AG08470 (cell line): ENCODE data around the gene ZNF777.

DNA sequence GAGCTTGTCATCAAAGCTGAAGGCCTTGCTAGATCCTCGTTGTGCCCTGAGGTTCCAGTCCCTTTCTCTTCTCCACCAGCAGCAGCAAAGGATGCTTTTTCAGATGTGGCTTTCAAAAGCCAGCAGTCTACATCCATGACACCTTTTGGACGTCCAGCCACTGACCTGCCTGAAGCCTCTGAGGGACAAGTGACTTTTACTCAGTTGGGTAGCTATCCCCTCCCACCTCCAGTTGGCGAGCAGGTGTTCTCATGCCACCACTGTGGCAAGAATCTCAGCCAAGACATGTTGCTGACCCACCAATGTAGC lies 16.7 kb upstream of the ZNF282 start:
- RRBS, result no CpG with 5 or more reads among the region's 3 CpGs

DNA sequence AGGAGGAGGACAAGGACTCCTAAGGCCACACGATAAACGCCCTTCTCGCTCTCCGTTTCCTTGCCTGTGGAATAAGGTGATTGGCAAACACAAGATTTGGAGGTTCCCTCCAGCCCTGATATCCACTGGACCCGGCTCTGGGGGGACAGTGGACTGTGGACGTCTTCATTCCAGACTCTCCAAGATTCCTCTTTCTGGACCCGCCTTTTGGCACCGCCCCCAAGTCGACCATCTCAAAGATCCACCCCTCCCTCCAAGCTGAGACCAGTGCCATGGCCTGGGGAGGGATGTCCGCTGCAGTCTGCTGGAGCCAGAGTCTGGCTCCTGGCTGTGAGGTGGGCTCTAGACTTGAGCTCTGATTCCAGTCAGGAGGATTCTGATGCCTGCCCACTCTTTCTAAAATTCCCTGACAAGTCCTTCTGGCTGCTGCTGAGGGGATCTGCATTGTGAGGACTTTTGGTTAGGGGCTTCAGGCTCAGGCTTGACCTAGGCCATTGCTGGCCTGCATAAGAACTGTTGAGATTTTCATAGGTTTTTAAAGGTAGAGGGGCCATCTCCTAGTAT lies 23.7 kb downstream of the ZNF783 start:
- RRBS, result no CpG with 5 or more reads among the region's 10 CpGs

DNA sequence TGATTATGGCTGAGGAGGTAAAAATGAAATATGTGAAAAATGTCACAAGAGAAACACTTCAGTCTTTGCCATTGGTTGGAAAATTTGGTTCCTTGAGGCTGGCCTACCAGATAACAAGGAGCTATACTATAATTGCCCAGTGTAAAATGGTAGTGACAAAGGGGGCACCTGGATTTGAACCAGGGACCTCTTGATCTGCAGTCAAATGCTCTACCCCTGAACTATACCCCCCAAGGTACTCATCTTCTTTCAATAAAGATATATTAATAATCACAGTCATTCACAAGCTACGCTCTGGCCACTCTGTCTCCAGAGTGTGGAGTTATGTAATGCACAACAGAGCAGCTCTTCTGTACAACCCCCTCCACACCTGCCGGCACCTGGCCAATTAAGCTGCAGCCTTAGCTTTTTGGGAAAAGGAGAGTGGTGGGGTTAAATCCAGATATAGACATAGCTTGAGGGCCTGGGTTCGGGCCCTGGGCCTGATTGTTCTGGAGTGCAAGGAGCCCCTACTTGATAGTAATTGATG lies 85.2 kb downstream of the ZNF777 start:
- RRBS, result no CpG with 5 or more reads among the region's 3 CpGs

DNA sequence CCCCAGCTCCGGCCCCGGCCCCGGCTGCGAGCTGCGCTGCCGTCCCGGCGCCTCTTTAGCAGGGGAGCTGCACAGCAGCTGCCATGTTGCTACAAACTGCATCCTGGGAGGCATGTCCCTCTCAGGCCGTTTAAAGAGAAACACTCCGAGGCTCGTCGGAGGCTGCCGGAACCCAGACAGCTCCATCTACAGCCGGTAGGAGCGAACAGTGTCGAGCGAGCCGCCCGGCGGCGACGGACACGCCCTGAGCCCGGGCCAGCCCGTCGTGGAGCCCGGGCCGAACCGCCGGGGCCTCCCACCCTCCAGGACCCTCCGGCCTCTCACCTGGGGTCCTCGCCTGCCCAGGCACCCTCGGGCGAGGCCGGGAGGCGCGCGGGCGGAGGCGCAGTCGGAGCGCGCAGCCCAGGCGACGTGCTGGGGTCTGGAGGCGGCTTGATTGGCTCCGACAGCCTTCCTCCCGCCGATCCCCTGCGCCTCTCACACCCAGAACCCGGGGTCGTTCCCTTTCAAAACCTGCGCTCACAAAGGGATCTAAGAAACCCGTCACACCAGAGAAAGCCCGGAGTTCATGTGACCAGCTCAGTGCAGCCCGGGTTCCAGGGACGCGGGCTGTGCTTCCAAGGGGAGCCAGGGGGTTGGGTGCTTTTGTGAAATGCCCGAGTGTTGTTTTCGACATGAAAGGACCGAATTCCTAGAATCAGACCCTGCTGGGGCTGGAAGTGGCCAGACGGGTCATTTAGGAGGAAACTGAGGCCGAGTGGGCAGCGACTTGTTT lies at the start of gene ZNF777:
ZNF777 (minus strand) TSS at position 572 of the 775 bp plus-strand sequence.
- RRBS, result 2% methylated on average over 22 of the region's 64 CpGs

DNA sequence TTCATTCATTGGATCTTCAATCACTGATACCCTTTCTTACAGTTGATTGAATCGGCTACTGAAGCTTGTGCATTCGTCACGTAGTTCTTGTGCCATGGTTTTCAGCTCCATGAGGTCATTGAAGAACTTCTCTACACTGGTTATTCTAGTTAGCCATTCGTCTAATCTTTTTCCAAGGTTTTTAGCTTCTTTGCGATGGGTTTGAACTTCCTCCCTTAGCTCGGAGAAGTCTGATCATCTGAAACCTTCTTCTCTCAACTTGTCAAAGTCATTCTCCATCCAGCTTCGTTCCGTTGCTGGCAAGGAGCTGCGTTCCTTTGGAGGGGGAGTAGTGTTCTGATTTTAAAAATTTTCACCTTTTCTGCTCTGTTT lies 80.9 kb upstream of the ZNF746 start:
- RRBS, result no CpG with 5 or more reads among the region's 9 CpGs

GRCh38 chr7:149612190-149612491 lies 102.6 kb upstream of the KRBA1 start:
- RRBS, result no CpG with 5 or more reads among the region's 3 CpGs

DNA sequence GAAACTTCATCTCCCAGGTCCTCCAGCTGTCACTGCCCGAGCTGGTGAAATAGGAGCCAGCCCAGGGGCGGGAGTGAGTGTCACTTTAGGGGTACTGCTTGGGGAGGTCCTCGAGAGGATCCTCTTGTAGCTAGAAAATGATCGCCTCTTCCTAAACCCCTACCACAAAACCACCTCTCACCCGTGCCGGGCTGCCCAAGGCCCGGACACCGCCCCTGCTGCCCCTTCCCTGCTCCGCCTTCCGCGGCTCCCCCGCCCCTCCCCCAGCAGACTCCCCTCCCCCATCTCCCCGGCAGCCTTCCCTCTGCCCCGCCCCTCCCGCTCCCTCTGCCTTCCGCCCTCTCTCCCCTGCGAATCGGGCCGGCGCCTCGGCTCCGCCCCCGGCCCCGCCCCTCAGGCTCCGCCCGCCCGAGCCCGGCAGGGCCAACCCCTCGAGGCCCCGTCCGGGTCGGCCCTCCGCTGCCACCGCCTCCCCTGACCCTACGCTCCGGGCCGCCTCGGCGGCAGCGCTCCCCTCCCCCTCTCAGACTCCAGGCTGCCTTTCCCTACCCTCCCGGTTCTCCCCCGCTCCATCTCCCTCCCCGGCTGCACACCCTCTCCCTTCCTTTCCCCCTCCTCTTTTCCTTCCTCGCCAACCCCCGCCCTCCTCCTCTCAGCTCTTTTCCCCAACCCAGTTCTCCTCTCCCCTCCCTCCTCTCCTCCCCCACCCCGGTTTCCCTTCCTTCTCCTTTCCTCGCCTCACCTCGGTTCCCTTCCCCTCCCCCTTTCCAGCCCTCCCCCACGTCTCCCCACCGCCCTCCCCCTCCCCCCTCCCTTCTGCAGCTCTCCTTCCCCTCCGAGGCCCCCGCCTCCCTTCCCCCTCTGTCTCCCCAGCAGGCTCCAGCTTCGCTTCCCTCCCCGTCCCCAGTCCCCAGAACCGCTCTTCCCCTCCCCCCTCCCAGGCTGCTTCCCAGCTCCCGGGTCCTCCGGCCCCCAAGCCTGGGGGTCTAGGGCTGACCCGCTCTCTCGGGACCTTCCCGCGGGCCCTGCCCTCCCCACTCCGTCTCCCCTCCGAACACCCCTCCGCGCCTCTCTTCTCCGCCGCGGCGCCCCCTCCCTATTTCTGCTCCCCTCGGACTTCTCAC lies 1.6 kb downstream of the ZNF467 start:
- RRBS, result 3% methylated on average over 21 of the region's 70 CpGs

DNA sequence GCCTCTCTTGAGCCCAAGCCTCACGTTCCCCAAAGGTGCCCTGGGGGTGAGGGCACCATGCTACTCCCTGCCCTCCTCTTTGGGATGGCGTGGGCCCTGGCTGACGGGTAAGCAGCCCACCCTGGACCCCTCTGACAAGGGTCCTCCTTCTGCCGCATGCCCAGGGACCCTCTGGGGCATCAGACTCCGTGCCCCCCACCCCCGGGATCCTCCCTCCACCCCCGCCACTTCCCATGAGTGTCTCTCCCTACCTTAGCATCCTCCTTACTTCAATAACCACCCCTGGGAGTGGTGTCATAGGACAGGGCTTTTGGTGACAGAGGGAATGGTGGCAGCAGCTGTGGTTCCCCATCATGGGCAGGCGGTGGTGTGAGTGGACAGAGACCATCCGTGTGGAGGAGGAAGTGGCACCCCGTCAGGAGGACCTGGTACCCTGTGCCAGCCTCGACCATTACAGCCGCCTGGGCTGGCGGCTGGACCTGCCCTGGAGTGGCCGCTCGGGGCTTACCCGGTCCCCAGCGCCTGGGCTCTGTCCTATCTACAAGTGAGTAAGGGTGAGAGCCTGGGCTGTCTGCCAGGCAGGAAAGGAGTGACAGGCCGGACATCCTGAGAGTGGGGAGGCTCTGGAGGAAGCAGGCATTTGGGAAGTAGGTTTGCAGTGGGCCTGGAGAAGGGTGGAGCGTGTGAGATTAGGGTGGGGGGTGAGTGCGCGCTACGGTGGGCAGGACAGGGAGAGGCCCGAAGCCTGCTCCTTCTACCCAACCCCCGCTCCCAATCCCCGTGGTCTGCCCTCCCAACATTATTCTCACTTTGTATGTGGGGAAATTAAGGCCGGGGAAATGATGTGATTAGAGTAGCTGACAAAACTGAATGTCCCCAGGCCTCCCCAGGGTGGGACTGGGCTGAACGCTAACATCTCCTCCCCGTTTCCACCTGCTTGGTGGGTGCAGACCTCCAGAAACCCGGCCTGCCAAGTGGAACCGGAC lies 2.9 kb upstream of the ZNF467 start:
- RRBS, result 43% methylated on average over 2 of the region's 30 CpGs

- RRBS, result 20% methylated on average over 2 of the region's 66 CpGs
Observed at GRCh38 chr7:149790084-149790645, 16.8 kb upstream of the ZNF467 start.

- RRBS, result no CpG with 5 or more reads among the region's 6 CpGs
Observed at GRCh38 chr7:149791427-149791673, 18.0 kb upstream of the ZNF467 start.

GRCh38 chr7:150109534-150110089 lies 213.5 kb upstream of the LRRC61 start:
- RRBS, result no CpG with 5 or more reads among the region's 13 CpGs

DNA sequence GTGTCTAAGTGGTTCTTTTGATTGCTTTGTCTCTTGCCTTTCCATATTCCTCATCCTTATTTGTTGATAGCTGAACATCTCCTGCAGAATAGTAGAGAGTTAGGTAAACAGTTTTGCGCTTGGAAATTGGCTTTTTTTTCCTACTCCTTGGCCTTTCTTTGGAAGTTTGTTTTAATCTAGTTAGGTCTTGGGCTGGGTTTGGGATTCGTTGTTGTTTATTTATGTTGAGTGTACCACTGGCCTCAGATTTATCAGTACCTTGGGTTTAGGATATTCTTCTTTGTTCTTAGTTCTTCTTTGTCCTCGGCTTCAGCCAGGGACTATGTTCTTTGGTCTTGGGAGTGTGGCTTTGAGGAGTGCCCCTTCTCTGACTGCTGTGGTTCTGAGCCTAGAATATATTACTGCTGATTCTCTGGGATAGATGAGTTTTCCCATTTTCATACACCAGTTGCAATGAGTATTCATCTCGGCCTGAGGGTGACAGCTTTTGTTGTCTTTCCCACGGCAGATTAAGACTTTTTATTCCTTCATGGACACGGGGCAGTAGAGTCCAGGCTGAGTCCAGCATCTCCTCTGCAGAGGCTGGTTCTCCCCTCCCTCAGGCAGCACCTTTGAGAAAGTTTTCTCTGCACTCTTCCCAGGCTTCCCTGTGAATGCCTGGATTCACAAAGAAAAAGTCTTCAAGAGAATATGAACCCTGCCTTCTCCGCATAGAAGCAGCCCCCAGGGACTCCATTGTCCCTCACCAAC lies 126.4 kb upstream of the LRRC61 start:
- RRBS, result no CpG with 5 or more reads among the region's 7 CpGs

- RRBS, result no CpG with 5 or more reads among the region's 20 CpGs
Observed at GRCh38 chr7:150334930-150336232, 6.0 kb downstream of the RARRES2 start.

DNA sequence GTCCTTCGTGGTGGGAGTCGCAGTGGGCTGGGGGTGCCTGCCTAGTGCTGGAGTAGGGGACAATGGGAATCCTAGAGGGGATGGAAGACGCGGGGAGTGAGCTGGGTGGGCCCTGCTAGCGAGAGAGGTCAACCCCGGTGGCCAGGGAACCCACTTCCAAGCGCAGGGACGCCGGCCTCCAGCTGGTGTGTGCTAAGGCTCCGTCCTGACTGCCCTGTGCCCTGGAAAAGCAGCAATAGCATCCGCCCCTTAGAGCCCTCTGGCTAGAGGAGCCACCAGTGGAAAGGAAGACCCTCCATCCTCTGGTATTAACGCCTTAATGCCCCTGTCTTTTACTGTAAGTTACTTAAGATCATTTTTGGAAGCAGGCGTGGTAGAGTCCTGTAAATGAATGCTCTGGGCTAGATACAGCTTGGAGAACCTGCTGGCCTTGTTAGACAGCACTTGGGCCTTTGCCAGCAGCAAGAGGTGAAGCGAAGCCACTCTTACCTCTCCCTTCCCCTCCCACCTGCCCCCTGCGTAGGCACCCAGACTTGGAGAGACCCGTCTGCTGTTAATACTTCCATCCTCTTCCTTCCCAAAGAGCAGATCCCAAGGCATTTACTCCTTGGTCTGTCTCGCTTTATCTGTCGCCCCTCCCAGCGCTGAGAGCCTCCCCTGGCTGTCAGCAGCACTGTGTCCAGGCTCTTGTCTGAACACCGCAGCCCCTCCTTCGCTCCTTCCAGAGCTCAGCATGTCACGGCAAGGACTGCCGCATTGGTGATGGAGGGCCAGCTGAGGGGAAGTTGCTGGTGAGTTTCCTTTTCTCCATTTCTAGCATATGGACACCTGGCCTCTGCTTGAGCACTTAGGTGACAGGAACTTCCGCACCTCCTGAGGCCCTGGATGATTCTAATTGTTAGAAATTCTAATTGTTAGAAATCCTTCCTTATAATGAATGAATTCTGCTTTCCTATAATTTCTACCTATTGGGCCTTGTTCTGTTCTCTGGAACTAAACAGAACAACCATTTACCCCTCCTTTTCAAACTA lies 4.7 kb downstream of the REPIN1 start:
- RRBS, result no CpG with 5 or more reads among the region's 24 CpGs

- RRBS, result no CpG with 5 or more reads among the region's 3 CpGs
Observed at GRCh38 chr7:150382879-150383100, 3.7 kb downstream of the ZNF775 start.

DNA sequence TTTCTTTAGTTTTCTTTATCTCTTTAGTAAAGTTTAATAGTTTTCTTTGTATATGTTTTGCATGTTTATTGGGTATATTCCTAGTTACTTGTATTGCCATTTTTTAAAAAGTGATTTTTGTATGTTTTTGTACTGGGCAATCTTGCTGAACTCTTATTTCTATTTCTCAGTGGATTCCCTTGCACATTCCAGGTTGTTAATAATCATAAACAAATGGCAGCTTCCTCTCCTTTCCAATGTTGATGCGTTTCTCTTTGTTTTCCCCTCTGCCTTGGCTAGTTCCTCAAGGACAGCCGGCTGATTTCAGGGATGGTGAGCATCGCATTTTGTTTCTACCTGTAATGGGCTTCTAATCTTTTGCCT lies 11.3 kb upstream of the ENSG00000284691 start:
- RRBS, result no CpG with 5 or more reads among the region's 3 CpGs

GRCh38 chr7:150403428-150404561 lies 1.7 kb upstream of the ENSG00000284691 start:
- RRBS, result no CpG with 5 or more reads among the region's 22 CpGs

- RRBS, result no CpG with 5 or more reads among the region's 8 CpGs
Observed at GRCh38 chr7:150433541-150434083, 16.8 kb upstream of the GIMAP8 start.

GRCh38 chr7:150453262-150453758 lies 2.9 kb downstream of the GIMAP8 start:
- RRBS, result no CpG with 5 or more reads among the region's 9 CpGs

GRCh38 chr7:150511087-150511435 lies 3.6 kb upstream of the GIMAP7 start:
- RRBS, result no CpG with 5 or more reads among the region's 2 CpGs